Breast (tissue), 4 donors: ENCODE measurements around the genes HMOX1 and APOL6.

- PRO-cap, 3 experiments, result no peak in any of the 3 experiments
- RRBS, result no CpG with 5 or more reads among the region's 11 CpGs
These were observed 183.2 kb downstream of the LARGE1 start for GRCh38 chr22:33736967-33737685.

DNA sequence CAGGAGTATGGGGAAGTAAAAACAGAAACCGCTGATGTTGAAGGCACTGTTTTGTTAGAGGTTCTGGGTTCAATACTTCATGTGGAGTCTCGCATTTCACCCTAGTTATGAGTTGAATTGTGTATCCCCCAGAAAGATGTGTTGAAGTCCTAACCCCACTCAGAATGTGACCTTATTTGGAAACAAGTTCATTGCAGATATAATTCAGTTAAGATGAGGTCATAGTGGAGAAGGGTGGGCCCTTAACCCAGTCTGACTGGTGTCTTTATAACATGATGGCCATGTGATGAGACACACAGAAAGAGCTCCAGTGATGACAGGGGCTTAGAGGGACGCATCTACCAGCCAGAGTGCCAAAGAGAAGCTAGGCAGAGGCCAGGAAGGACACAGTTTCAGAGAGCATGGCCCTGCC is 50.4 kb downstream of the LARGE1 start:
- PRO-cap, 3 experiments, result no peak in any of the 3 experiments
- RRBS, result no CpG with 5 or more reads among the region's 3 CpGs

GRCh38 chr22:33908802-33908973 is 11.6 kb downstream of the LARGE1 start:
- PRO-cap, 3 experiments, result no peak in any of the 3 experiments
- RRBS, result no CpG with 5 or more reads among the region's 3 CpGs

DNA sequence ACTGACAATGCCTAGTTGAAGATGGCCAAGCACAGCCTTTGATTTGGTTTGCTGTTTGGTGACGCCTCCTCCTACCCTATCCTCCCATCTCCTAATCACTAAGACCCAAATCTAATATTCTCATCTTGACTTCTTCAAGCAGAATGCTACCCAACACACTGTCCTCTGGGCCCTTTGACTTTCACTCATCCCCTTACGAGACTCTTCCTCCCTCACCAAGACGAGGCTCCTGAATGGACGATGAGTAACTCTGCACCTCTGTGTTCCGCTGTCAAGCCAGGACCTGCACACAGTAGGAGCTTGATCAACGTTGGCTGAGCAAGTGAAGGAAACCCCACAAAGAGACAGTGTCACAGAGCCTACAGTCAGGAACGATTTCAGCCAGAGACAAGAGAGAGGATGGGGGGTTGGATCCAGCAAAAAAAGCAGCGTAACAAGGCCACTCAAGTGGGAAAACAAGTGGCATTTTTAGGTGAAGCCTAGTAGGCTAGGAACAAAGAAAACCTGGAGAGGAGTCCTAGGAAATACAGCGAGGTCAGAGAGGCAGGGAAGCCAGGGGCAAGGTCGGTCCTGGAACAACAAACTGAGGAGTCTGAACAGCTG is 9.8 kb downstream of the LARGE1 start:
- PRO-cap, 3 experiments, result no peak in any of the 3 experiments
- RRBS, result no CpG with 5 or more reads among the region's 10 CpGs

GRCh38 chr22:35264852-35265805 is 7.8 kb downstream of the HMGXB4 start:
- PRO-cap, 3 experiments, result no peak in any of the 3 experiments
- RRBS, result no CpG with 5 or more reads among the region's 12 CpGs

DNA sequence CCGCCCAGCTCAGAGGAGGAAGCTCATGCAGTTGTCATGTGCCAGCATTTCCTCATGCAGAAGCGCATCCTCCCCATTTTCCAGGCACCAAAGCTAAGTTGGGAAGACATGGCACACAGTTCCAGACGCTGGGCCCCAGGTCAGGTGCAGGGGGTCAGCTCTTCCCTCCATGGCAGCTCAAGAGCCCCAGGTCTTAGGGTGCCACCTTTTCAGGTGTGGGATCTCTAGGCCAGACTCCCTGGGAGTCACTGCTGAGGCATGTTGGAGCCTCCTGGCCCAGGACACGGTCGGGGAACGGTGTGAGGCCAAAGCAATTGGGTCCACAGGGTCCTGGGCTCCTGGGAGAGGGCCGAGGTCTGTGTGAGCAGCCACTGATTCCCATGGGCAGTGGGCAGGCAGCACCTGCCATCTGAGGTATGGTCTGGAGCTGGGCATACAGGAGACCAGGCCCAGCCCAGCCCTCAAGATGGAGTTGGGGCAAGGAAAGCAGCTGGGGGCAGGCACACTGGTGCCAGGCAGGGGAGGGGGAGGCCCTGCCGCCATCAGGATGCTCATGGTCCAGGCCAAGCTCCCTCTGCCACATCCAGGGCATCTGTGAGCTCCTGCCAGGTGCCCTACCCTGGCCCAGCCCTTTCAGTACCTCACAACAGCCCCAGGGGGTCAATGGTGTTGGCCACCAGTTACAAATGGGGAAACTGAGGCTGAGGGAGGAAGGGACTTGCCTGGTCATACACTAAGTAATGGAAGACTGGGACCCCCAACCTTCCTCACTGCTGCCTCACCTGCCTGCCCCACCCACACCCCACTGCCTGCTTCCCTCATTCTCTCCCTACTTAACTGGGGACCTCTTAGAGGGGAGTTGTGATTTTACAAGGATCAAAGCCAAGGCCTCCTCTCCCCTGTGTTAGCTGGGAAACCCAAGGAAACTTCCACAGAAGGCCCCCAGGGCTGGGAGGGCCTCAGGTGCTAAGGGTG is 32.1 kb upstream of the HMOX1 start:
- PRO-cap, 3 experiments, result no peak in any of the 3 experiments
- RRBS, result no CpG with 5 or more reads among the region's 8 CpGs

DNA sequence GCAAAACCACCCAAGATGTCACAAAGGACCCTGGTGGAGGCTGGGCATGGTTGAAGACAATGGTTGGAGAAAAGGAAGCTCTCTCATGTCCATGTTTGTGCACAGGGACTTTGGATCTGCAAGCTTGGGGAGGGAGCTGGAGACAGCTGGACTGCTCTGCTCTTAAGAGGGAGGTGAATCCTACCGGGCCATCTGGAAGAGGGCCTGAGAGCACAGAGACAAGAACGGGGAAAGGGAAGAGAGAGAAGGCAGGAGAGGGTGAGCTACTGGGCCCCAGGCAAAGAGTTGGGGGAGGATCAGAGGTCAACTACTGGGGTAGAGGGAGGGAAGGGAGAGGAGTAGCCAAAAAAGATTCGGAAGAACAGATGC is 25.1 kb upstream of the HMOX1 start:
- PRO-cap, 3 experiments, result no peak in any of the 3 experiments
- RRBS, result no CpG with 5 or more reads among the region's 3 CpGs

DNA sequence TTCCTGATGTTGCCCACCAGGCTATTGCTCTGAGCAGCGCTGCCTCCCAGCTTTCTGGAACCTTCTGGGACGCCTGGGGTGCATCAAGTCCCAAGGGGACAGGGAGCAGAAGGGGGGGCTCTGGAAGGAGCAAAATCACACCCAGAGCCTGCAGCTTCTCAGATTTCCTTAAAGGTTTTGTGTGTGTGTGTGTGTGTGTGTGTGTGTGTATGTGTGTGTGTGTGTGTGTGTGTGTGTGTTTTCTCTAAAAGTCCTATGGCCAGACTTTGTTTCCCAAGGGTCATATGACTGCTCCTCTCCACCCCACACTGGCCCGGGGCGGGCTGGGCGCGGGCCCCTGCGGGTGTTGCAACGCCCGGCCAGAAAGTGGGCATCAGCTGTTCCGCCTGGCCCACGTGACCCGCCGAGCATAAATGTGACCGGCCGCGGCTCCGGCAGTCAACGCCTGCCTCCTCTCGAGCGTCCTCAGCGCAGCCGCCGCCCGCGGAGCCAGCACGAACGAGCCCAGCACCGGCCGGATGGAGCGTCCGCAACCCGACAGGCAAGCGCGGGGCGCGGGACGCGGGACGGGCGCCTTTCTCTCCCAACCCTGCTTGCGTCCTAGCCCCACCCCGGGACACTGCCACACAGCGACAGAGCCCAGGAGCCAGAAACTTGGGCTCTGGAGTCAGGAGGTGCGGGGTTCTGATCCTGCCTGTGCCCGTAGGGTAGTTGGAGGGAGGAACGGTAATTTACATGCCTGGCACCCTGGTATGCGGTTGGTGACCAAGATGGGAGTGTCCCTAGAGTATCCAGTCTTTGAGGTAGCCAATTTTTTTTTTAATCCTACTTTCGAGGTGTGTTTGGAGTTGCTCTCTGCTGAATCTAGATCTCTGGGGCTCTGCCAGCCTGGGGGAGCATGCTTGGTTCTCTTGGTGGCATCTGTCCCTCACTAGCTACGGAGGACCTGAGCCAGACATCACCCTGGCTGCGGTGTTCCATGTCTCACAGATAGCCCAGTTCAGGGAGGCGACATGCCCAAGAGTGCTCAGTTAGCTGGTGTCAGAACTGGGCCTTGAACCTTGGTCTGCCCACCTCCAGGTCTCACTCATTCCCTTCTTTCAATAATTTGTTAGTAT is at the start of gene HMOX1:
Gene HMOX1, plus strand, starts transcription at position 441 of the 1,118 bp plus-strand sequence.
- PRO-cap, 3 experiments, result peak in 3 of 3 experiments; most common plus-strand start position 441 of the sequence (in 3); most common minus-strand start position 310 of the sequence (in 2)
- RRBS, result 2% methylated on average over 30 of the region's 51 CpGs

DNA sequence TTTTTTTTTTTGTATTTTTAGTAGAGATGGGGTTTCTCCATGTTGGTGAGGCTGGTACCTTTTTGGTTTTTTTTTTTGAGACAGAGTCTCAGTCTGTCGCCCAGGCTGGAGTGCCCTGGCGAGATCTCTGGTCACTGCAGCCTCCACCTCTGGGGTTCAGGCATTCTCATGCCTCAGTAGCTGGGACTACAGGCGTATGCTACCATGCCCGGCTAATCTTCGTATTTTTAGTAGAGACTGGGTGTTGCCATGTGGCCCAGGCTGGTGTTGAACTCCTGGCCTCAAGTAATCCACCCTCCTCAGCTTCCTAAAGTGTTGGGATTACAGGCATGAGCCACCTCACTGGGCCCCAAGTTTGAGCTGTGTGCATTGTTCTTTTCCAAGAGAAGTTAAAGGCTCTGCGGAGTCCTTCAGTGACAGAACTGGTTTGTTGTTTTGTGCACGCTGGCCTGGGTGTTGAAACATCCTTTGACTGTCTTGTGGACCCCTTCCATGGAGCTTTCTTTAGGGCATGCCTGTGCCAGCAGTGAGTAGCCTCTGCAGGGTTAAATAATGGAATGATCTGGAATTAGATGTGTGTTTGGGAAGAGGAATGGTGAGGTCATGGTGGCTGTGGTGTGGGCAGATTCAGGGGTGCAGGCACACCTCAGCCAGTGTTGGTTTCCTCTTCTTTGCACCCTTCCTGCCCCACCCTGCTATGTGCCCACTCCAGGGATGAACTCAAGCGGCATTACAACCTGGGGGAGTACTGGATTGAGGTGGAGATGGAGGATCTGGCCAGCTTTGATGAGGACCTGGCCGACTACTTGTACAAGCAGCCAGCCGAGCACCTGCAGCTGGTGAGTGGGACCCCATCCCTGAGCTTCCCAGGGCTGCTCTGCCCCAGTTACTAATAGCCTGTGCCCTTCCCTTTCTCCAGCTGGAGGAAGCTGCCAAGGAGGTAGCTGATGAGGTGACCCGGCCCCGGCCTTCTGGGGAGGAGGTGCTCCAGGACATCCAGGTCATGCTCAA is 2.9 kb downstream of the MCM5 start:
- PRO-cap, 3 experiments, result no peak in any of the 3 experiments
- RRBS, result no CpG with 5 or more reads among the region's 12 CpGs

DNA sequence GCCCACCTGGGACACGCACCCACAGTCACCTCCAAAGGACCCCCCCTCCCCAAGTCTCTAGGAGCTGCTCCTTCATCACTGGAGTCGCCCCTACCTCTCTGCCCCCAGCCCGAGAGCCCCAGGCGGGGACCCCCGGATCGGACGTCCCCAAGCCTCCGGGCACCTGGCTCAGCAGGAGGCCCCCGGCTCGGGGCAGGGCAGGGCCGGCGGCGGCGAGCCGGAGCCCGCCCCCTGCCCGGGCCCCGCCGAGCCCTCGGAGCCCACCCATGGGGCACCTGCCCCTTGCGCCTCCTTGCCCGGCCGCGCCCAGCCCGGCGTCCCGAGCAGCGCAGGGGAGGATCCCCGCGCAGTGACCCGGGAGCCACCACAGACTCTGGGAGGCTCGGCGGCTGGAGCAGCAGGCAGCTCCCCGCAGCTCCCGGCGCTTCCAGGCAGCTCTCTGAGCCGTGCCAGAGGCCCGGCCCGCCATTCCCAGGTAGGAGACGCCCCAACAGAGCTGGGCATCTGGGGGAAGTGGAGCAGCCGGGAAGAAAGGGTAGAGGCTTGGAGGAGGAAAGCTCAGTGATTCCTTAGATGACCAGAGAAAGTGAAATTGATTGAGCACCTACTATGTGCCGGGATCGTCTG is 508 bp downstream of the RASD2 start:
- PRO-cap, 3 experiments, result no peak in any of the 3 experiments
- RRBS, result 4% methylated on average over 24 of the region's 43 CpGs

DNA sequence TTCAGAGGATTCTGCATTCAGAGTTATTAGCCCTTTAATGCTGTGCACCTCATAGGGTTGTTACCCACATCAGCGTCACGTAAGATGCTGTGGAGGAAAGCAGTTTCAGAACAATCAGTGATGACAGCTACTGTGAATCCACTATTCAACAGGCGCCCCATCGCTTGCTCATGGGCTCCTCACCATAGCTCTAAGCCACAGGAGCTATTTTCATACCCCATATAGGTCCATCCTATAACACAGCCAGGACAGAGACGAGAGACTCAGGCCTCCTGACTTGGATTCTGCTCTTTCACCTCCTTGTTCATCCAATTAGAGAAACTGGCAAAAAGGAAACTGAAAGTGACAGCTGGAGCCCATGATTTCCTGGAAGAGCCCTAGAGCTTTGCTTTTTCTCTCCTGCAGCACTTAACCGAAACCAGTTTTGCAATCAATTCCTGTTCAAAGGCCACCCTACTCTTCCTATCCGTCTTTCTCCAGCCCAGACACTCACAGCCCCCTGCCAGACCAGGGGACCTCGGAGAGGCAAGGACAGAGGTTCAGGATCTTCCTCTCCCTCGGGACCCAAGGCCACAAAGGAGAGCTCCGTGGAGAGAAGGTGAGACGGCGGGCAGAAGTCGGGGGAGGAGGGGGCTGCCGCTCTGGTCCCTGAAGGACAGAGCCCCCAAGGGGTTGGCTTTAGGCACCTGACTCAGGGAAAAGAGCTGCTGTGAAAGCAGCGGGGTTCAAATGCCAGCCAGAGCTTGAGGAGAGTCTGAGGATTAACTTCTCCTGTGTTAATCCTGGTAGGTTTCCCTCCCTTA is at the start of gene APOL6:
Gene APOL6, plus strand, starts transcription at position 421 of the 803 bp plus-strand sequence.
- PRO-cap, 3 experiments, result peak in 3 of 3 experiments; most common plus-strand start position 361 of the sequence (in 3); most common minus-strand start position 314 of the sequence (in 3)
- RRBS, result no CpG with 5 or more reads among the region's 15 CpGs

GRCh38 chr22:35713367-35713701 is 4.3 kb upstream of the APOL5 start:
- PRO-cap, 3 experiments, result no peak in any of the 3 experiments
- RRBS, result no CpG with 5 or more reads among the region's 10 CpGs

DNA sequence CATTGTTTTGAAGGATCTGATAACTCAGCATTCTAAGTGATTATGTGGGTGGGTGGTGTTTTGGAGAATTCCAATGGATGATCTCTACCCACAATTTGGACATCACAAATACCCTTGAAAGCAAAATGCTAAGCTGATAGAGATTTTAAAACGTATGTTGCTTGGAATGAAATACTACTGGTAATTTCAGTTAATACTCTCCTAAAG is 52.0 kb downstream of the APOL5 start:
- PRO-cap, 3 experiments, result no peak in any of the 3 experiments
- RRBS, result no CpG with 5 or more reads among the region's 1 CpG

- PRO-cap, 3 experiments, result no peak in any of the 3 experiments
- RRBS, result no CpG with 5 or more reads among the region's 6 CpGs
These were observed 118.1 kb downstream of the APOL5 start for GRCh38 chr22:35835746-35836233.

DNA sequence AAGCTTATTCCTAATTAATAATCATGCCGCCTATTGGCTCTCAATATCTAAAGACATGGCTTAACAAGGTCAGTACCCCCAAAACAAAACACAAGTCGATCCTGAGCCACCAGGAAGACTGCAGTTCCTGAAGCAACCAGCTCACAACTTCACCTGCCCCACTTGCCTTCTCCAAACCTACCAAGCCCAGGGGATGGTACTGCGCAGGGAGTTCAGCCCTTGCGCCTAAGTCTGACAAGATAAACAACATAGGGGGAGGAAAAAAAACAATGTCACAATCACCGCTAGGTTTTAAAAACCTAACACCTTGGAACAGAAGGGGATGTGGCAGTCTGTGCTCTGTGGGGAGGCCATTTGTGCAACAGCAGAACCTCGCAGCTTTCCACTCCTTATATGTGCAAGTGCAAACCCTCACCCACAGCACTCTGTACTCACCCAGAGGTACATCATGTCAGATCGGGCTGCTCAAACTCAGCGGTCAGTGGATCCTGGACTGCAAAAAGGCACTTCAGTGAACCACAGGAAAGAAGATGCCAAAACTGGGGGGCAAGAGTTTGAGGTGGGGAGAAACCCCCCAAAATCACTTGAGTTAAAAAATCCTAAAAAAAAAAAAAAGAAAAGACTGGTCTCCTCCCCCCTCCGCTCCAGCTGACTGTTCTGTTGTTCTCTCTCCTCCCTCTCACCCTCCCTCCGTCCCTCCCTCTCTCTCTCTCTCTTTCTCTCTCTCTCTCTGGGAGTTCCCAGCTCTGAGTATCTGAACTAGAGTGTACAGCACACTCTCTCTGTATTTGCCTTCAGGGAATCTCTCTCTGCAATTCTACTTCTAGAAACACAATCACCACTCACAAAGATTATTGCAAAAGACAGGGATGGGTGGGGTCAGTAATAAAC is 134.0 kb downstream of the RBFOX2 start:
- PRO-cap, 3 experiments, result no peak in any of the 3 experiments
- RRBS, result no CpG with 5 or more reads among the region's 10 CpGs

GRCh38 chr22:35903848-35904780 is 124.5 kb downstream of the RBFOX2 start:
- PRO-cap, 3 experiments, result no peak in any of the 3 experiments
- RRBS, result no CpG with 5 or more reads among the region's 5 CpGs

DNA sequence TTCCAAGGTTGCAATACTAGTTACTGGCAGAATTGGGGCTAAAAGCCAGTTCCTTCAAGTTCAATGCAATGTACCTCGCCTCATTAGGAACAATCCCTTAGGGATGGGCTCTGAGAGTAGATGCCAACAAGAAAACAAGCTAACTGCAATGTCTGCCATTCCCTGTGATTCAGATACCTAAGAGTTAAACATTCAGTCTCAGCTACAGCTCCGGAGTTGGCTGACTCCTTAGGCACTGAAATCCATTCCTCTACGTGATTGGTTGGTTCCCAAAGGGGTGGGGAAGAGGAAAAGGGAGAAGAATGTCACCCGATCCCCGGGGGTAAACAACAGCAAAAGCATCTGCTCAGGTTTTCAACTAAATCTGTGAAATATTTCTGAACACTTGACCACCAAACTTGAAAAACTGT is 114.2 kb downstream of the RBFOX2 start:
- PRO-cap, 3 experiments, result peak in 2 of 3 experiments; most common plus-strand start position 272 of the sequence (in 2); most common minus-strand start position 164 of the sequence (in 1)
- RRBS, result 1% methylated on average over 3 of the region's 5 CpGs

DNA sequence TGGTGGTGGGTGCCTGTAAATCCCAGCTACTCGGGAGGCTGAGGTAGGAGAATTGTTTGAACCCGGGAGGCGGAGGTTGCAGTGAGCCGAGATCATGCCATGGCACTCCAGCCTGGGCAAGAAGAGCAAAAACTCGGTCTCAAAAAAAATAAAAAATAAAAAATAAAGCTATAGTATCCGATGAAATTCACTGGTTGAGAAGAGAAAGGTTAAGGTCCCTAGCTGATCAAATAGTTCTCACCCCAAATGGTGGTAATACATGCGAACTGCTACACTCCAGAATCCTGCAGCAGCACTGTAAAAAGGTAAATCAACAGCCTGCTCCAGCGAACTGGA is 11.3 kb downstream of the RBFOX2 start:
- PRO-cap, 3 experiments, result no peak in any of the 3 experiments
- RRBS, result no CpG with 5 or more reads among the region's 8 CpGs

GRCh38 chr22:36026715-36027078 is 1.9 kb downstream of the RBFOX2 start:
- PRO-cap, 3 experiments, result no peak in any of the 3 experiments

DNA sequence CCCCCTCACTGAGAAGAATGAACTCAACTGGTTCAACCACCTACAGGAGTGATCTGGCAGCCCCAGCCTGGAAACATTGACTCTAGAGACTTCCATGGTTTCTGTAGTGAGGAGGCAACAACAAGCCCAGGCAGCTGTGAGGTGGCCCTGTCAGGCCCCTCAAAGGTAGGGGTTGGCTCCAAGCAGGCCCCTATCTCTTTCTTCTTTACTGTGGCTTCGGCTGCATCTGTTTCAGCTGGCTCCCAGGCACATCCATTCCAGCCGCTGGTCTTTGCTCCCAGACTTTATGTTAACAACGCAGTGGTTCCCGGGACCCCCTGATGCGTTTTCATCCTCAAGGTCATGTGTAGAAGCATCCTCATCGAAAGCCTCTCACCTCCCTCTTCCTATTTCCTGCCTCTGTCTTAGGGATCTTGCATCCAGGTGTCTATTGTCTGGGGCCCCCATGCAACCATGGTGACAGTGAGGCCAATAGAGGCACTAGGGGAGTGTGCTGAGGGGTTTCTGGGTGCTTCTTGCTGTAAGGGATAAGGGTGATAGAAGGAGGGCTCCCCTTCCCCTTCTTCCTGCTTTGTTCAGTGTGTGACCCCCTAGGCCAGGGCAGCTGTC is 5.4 kb downstream of the APOL3 start:
- PRO-cap, 3 experiments, result no peak in any of the 3 experiments
- RRBS, result no CpG with 5 or more reads among the region's 6 CpGs